ENCODE measurements around a stretch of chr5.

- RRBS, result no CpG with 5 or more reads among the region's 1 CpG
Observed at GRCh38 chr5:95900859-95901151, 60.8 kb downstream of the ELL2 start.

GRCh38 chr5:95925206-95926423 lies 36.0 kb downstream of the ELL2 start:
- RRBS, result no CpG with 5 or more reads among the region's 5 CpGs

DNA sequence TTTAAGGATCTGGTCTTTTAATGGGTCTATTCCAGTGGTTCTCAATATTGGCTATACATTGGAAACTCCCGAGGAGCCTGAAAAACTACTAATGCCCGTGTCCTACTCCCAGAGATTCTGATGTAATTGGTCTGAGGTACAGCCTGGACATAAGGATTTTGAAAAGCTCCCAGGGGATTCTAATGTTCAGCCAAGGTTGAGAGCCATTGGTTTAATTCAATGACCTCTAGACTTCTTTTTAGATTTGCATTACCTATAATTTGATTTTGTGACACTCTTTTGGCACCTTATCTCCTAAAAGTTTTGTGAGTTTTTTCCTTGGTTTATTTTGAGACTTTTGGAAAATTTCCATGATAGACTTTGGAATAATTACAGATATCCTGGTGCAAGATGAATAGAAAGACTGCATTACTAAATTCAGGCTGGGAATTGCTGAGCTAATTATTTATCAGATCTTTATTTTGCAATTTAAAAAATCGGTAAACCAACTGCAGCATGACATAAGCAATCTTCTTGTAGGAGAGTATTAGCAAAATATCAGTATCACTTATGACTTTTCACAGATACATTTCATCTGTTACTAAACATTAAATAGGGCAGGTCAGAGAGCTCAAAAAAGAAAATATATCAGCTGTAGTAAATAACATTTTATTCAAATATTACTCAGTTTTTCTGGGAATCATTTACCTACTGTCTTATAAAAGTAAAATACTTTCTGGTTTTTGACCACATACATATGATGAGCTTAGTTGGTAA lies 91.6 kb upstream of the ELL2 start:
- RRBS, result no CpG with 5 or more reads among the region's 3 CpGs

DNA sequence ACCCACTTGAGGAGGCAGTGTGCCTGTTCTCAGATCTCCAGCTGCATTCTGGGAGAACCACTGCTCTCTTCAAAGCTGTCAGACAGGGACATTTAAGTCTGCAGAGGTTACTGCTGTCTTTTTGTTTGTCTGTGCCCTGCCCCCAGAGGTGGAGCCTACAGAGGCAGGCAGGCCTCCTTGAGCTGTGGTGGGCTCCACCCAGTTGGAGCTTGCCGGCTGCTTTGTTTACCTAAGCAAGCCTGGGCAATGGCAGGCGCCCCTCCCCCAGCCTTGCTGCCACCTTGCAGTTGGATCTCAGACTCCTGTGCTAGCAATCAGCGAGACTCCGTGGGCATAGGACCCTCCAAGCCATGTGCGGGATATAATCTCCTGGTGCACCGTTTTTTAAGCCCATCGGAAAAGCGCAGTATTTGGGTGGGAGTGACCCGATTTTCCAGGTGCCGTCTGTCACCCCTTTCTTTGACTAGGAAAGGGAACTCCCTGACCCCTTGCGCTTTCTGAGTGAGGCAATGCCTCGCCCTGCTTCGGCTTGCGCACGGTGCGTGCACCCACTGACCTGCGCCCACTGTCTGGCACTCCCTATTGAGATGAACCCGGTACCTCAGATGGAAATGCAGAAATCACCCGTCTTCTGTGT lies 147.0 kb upstream of the ELL2 start:
- RRBS, result no CpG with 5 or more reads among the region's 19 CpGs

GRCh38 chr5:96332494-96333695 lies 100.2 kb downstream of the PCSK1 start:
- RRBS, result no CpG with 5 or more reads among the region's 19 CpGs

GRCh38 chr5:96764883-96765553 lies 42.7 kb downstream of the ERAP1 start:
- RRBS, result no CpG with 5 or more reads among the region's 3 CpGs

- RRBS, result no CpG with 5 or more reads among the region's 2 CpGs
Observed at GRCh38 chr5:96931524-96932034, 4.3 kb upstream of the LNPEP start.

- RRBS, result no CpG with 5 or more reads among the region's 7 CpGs
Observed at GRCh38 chr5:96934227-96934647, 1.6 kb upstream of the LNPEP start.

- RRBS, result no CpG with 5 or more reads among the region's 3 CpGs
Observed at GRCh38 chr5:98109360-98109980, 664.0 kb upstream of the RGMB start.

- RRBS, result no CpG with 5 or more reads among the region's 2 CpGs
Observed at GRCh38 chr5:98301755-98302027, 471.8 kb upstream of the RGMB start.

- RRBS, result no CpG with 5 or more reads among the region's 19 CpGs
Observed at GRCh38 chr5:98767958-98768703, 5.3 kb upstream of the RGMB start.

GRCh38 chr5:98786618-98787059 lies 13.2 kb downstream of the RGMB start:
- RRBS, result no CpG with 5 or more reads among the region's 1 CpG

- RRBS, result no CpG with 5 or more reads among the region's 7 CpGs
Observed at GRCh38 chr5:98791100-98791752, 17.8 kb downstream of the RGMB start.

GRCh38 chr5:98876246-98876711 lies 52.5 kb downstream of the CHD1 start:
- RRBS, result no CpG with 5 or more reads among the region's 9 CpGs

GRCh38 chr5:100052619-100053222 lies 482.5 kb upstream of the FAM174A start:
- RRBS, result no CpG with 5 or more reads among the region's 11 CpGs

DNA sequence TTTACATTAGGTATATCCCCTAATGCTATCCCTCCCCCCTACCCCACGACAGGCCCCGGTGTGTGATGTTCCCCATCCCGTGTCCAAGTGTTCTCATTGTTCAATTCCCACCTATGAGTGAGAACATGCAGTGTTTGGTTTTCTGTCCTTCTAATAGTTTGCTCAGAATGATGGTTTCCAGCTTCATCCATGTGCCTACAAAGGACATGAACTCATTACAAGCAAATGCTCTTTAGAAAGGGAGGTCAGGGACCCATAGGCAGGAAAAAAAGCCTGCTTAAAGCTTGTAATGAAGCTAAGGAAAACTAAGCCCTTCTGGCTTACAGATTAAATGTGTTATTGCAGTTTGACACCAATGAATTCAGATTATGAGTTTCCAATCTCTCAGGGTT lies 462 bp upstream of the FAM174A start:
- RRBS, result no CpG with 5 or more reads among the region's 3 CpGs

- RRBS, result no CpG with 5 or more reads among the region's 6 CpGs
Observed at GRCh38 chr5:100731630-100732141, 171.4 kb downstream of the ST8SIA4 start.

- RRBS, result no CpG with 5 or more reads among the region's 4 CpGs
Observed at GRCh38 chr5:100780393-100780834, 122.7 kb downstream of the ST8SIA4 start.

DNA sequence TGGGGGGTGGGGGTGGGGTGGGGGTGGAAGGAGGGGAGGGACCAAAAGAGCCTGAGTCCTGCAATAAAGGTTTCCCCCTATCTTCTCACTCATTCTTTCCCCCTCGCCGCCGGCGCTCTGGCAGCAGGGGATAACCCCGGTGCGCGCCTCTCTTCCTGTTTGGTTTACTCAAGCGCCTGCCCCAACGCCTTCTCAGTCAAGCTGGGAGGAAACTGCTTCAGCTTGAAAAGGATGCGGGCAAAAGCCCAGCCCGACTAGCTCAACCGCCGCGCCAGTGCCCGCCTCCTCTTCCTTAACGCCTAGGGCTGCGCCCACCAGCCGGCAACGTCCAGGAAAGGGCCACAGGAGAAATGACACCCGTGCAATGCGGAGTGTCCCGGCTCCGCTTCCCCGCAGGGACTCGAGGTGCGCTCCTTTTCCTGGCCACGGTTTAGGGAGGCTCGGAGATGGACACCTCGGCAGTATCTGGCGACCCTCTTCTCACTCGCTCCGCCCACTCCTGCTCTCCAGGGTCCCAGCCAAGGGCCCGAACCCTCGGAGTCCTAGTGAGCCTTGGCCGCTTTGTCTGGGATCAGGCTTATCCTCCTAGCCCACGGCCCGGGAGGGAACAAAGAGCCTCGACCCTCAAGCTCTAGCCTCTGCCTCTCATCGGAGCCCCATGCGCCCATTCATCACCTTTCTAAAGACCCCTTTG lies 2.2 kb downstream of the ST8SIA4 start:
- RRBS, result 3% methylated on average over 5 of the region's 40 CpGs